HT1080 (cell line): ENCODE measurements around the gene ABLIM2.

DNA sequence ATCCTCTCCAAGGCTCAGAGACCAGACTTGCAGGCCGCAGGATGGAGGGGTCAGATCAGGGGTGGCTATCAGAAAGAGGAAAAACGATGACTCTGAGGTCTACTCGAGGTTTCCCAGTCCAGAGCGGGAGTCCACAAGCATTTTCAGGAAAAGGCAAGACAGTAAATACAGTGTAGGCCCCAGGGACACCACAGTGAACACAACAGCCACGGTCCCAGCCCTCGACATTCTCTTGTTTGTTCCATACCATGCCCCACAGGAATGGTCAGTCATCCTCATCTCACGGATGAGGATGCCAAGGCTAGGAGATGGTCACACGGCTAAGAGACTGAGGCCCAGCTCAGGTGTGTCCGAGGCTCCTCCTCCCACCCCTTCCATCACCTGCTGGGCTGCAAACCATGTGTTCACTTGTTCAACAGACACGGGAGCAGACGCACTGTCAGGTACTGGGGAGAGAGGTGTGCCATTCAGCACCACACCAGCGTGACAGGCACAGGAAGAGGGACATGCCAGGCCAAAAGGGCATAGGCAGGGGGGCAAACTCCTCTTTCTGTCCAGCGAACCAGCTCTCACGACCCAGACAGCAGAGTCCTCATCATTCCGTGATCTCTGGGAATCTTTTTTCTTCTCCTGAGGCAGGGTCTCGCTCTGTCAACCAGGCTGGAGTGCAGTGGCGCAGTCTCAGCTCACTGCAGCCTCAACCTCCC, 46.0 kb downstream of the ABLIM2 start:
RAMPAGE:
- cytosol, long total RNA, result no peak
- long total RNA, result no peak
- nucleus, long total RNA, result no peak

RAMPAGE:
- cytosol, long total RNA, result no peak
- long total RNA, result no peak
- nucleus, long total RNA, result no peak
These were observed 25.7 kb downstream of the ABLIM2 start for GRCh38 chr4:8132799-8133359.

GRCh38 chr4:8158274-8159585, at the start of gene ABLIM2:
Gene ABLIM2 (minus strand): TSS chr4:8158813.
RAMPAGE:
- cytosol, long total RNA, result no peak
- long total RNA, result no peak
- nucleus, long total RNA, result no peak

GRCh38 chr4:8200375-8201084, 1.4 kb downstream of the SH3TC1 start:
RAMPAGE:
- cytosol, long total RNA, result no peak
- long total RNA, result no peak
- nucleus, long total RNA, result no peak

GRCh38 chr4:8219298-8219684, 20.2 kb downstream of the SH3TC1 start:
RAMPAGE:
- cytosol, long total RNA, result no peak
- long total RNA, result no peak
- nucleus, long total RNA, result no peak

DNA sequence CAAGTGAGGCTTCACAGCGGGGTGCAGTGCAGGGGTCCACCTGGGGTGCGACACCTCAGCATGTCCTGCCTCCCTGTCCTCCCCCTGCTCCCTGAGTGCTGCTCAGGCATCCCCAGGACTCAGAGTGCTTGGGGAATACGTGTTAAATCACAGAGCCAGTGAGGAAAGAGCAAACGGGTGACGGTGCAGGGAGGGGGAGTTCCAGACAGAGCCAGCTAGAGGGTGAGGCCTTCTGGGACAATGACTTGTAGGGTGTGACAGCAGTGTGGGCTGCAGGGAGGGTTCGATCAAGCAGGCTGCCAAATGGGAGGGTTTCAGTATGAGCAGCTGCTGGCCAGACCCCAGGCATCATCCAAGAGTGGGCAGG, 13.7 kb upstream of the HTRA3 start:
RAMPAGE:
- cytosol, long total RNA, result no peak
- long total RNA, result no peak
- nucleus, long total RNA, result no peak

DNA sequence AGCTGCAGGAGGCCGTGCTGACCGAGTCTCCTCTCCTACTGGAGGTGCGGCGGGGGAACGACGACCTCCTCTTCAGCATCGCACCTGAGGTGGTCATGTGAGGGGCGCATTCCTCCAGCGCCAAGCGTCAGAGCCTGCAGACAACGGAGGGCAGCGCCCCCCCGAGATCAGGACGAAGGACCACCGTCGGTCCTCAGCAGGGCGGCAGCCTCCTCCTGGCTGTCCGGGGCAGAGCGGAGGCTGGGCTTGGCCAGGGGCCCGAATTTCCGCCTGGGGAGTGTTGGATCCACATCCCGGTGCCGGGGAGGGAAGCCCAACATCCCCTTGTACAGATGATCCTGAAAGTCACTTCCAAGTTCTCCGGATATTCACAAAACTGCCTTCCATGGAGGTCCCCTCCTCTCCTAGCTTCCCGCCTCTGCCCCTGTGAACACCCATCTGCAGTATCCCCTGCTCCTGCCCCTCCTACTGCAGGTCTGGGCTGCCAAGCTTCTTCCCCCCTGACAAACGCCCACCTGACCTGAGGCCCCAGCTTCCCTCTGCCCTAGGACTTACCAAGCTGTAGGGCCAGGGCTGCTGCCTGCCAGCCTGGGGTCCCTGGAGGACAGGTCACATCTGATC, 36.6 kb downstream of the HTRA3 start:
RAMPAGE:
- cytosol, long total RNA, result no peak
- long total RNA, result no peak
- nucleus, long total RNA, result no peak

GRCh38 chr4:8330737-8331279, 61.3 kb downstream of the HTRA3 start:
RAMPAGE:
- cytosol, long total RNA, result no peak
- long total RNA, result no peak
- nucleus, long total RNA, result no peak

DNA sequence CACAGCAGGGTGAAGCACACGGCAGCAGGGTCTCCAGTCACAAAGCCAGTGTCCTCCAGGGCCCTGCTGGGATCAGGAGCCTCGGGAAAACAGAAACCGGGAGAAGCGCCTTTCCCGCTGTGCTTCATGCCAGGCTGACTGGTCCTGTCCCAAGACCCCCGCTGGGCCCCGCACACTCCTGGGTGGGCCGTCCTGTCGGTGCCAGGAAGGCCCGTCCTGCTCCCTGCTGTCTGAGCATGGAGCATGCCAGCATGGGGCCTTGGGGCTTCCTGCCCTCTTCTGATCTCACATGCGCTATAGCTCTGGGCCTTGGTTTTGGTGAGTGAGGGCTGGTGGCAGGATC, 64.1 kb downstream of the ACOX3 start:
RAMPAGE:
- cytosol, long total RNA, result no peak
- long total RNA, result no peak
- nucleus, long total RNA, result no peak

DNA sequence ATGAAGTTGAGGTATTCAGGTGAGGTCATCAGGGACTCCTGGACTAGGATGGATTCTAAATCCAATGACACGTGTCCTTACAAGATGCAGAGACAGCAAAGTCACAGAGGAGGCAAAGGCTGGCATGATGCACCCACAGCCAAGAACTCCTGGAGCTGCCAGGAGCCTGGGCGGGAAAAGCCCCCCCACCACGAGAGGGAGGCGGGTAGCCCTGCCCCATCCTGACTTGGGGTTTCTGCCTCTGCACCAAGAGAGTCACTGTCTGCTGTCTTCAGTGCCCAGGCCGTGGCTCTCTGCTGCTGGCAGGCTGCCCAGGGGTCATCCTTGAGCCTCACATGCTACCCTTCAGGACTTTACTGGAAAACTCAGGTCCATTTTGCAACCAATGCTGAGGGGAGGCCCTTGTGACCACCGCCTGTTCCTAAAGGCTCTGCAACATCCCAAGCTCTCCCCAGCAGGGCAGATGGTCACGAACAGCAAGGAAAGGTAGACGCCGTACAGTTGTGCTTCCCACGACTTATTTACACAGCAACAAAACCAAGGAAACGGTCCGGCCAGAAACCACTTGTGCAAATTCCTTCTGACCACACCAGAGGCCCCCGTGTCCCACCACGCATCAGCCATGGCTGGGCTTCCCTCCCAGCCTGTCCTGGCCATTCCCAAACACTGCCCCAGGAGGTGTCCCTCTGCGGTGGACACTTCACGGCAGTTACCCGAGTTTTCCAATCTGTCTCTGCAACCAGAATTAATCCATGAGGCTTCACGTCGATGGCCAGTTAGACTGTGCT, 56.9 kb downstream of the ACOX3 start:
RAMPAGE:
- cytosol, long total RNA, result no peak
- long total RNA, result no peak
- nucleus, long total RNA, result no peak

RAMPAGE:
- cytosol, long total RNA, result no peak
- long total RNA, result no peak
- nucleus, long total RNA, result no peak
These were observed 37.9 kb downstream of the ACOX3 start for GRCh38 chr4:8402546-8403141.

DNA sequence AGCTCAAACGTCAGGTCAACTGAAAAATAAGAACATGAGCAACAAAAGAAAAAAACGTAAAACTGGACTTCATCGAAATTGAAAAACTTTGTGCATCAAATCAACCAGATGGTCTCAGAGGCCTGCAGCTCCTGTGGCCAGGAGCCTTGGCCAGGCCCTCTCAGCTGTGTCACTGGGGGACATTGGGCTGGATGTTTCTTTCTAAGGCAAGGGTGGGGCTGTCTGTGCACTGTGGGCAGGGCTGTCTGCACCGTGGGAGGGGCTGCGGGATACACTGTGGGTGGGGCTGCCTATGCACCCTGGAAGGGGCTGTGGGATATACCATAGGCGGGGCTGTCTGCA, 31.4 kb downstream of the ACOX3 start:
RAMPAGE:
- cytosol, long total RNA, result no peak
- long total RNA, result no peak
- nucleus, long total RNA, result no peak

GRCh38 chr4:8427651-8428239, 12.8 kb downstream of the ACOX3 start:
RAMPAGE:
- cytosol, long total RNA, result no peak
- long total RNA, result no peak
- nucleus, long total RNA, result no peak

DNA sequence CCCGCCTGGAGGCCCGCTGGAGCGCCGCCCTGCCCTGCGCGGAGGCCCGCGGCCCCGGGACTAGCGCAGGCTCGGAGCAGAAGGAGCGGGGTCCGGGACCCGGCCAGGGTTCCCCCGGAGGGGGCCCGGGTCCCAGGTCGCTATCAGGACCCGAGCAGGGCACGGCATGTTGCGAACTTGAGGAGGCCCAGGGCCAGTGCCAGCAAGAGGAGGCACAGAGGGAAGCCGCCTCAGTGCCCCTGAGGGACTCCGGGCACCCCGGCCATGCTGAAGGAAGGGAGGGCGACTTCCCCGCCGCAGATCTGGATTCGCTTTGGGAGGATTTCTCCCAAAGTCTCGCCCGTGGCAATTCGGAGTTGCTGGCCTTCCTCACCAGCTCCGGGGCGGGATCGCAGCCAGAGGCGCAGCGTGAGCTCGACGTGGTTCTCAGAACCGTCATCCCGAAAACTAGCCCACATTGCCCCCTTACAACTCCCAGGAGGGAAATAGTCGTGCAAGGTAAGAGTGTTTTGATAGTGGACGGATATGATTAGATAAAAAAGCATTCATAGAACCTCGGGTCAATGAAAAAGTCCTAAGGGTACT, 459 bp downstream of the TRMT44 start:
RAMPAGE:
- cytosol, long total RNA, result no peak
- long total RNA, result no peak
- nucleus, long total RNA, result no peak

DNA sequence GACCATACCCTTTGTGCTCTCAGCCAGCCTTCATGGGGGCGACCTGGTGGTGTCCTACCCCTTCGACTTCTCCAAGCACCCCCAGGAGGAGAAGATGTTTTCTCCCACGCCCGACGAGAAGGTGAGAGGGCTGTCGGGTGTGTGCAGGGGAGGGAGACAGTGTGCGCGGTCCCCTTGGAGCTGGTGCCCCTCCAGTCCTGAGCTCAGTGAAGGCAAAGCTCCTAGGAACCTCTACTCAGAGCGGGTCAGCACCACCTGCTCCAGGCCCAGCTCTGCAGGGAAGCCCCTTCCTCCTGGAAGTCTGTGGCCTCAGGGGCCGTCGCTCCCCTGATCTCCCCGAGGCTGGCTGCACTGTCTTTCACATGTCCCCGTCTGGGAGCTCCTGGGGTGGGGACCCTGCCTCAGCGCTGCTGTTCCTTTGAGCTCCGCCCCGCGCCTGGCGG, 14.8 kb downstream of the CPZ start:
RAMPAGE:
- cytosol, long total RNA, result no peak
- long total RNA, result no peak
- nucleus, long total RNA, result no peak

GRCh38 chr4:8611820-8612740, 19.5 kb downstream of the CPZ start:
RAMPAGE:
- cytosol, long total RNA, result no peak
- long total RNA, result no peak
- nucleus, long total RNA, result no peak

GRCh38 chr4:8871435-8871712, 265 bp downstream of the HMX1 start:
RAMPAGE:
- cytosol, long total RNA, result no peak
- long total RNA, result no peak
- nucleus, long total RNA, result no peak

RAMPAGE:
- cytosol, long total RNA, result no peak
- long total RNA, result no peak
- nucleus, long total RNA, result no peak
These were observed 47.5 kb upstream of the FAM90A26 start for GRCh38 chr4:9122677-9123064.

RAMPAGE:
- cytosol, long total RNA, result no peak
- long total RNA, result no peak
- nucleus, long total RNA, result no peak
These were observed 115.7 kb downstream of the SLC2A9 start for GRCh38 chr4:9905537-9906051.

DNA sequence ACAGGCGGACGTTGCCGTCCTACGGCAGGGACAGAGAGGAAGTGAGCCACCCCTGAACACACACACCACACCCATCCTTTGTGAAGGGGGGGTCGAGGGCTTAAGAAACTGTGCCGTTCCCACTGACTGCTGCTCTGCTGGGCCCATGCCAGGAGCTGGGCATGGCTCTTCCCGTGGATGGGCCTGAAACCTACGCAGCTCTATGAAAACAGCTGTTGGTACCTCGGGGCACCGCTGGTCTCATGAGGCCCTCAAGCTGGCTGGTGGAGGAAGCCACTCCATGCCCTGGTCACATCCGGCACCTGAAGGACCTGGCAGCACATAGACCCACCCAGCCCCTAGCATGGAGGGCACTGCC, 38.7 kb downstream of the WDR1 start:
RAMPAGE:
- cytosol, long total RNA, result no peak
- long total RNA, result no peak
- nucleus, long total RNA, result no peak